Thoracic aorta (tissue), 1 donor: ENCODE data around the gene UNC119B.

DNA sequence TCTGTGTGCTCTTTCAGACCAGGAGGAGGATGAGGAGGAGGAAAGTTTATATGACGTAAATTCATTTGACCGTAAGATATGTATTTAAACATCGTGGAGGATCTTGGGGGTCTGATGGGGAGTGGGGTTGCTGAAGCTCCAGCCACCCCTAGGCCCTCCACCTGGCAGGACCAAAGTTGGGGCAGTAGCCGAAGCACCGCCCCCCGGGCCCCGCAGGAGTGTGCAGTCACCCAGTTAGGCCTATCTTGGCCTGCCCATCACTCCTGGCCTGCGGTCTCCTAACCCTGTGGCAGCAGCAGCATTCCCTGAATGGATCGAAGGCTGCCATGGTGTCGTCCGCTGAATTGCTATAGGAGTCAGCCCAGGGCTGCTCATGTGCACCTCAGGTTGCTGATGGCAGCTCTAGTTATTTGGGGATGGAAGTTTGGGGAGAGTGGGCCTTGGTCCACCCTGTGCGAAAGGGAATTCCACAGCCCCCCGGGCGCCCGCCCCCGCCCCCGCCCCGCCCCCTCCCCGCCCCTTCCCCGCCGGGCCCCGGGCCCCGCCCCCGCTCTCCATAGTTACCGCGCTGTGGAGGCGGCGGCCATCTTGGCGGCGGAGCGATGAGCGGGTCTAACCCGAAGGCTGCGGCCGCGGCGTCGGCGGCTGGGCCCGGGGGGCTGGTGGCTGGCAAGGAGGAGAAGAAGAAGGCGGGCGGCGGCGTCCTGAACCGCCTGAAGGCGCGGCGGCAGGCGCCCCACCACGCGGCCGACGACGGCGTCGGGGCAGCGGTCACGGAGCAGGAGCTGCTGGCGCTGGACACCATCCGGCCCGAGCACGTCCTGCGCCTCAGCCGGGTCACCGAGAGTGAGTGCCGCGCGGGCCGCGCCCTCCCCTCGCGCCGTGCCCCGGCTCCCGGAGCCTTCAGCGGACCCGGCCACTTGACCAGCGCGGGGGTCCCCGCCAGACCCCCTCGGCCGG lies at the start of gene UNC119B:
UNC119B (plus strand) TSS at position 586 of the 960 bp plus-strand sequence.
- RAMPAGE, long total RNA: no peak

DNA sequence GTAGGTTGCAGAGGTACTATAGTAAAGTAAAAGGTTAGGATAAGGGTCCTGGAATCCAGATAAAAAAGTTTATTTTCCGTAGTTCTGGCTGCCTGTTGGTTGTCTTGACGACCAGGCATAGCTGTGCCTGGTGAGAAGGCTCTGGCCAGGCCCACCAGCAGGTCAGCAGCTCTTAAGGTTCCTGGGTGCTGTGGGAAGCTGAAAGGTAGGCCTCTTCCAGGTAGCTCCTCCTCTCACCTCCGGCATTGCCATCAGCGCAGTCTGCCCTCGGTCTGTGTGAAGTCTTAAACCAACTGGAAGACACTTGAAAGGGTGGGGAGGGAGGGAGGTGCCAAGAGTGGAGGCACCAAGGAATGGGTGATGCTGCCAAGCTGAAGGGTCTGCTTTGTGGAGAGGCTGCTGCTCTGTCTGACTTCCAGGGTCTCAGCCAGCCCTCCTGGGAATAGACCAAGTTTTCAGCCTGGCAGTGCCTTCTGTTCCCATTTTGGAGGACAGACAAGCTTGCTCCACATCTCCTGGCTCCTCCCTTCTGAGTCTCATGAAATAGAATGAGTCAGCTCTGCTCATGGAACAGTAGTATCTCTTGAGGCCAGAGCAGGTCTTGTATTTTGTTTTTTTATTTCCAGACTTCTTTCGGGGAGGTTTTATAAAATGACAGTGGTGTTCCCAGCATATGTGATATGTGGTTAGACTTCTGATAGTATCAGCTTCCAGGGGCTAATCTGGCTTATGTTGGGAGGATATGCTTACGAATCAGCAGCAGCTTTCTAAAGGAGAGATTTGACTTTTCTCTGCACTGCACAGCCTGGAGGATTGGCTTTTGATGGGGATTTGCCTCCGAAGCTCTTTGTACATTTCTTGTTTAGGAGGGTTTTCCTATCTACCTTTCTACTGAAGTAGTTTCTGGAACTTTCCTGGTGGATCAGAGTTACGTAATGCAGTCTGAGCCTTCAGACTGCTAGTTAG lies 5.1 kb upstream of the ACADS start:
- RAMPAGE, long total RNA: no peak

GRCh38 chr12:120742092-120742464 lies 16.5 kb downstream of the ACADS start:
- RAMPAGE, long total RNA: no peak

GRCh38 chr12:120761218-120761998 lies 35.8 kb downstream of the ACADS start:
- RAMPAGE, long total RNA: no peak

- RAMPAGE, long total RNA: no peak
These were observed 45.1 kb downstream of the ACADS start for GRCh38 chr12:120770449-120771439.

DNA sequence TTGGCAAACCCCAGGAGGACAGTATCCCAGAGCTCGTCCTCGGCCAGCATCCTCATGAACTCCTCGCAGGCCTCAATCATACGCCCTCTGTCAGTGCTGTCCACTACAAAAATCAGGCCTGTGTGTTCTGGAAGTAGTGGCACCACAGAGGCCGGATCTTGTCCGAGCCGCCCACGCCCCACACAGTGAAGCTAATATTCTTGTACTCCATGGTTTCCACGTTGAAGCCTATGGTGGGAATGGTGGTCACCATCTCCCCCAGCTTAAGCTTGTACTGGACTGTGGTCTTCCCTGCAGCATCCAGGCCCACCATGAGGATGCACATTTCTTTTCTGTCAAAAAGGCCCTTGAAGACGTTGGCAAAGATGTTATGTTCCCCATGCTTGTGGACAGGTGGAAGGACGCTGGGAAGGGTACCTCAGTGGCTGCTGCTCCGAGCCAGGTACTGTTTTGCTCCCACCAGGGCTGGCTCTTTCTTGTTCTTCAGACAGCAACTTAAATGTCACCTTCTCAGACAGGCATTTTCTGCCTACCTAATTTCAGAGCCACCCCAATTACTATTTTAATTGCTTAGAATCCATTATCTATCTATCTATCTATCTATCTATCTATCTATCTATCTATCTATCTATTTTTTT lies 58.8 kb downstream of the SPPL3 start:
- RAMPAGE, long total RNA: no peak

GRCh38 chr12:120874965-120875518 lies 29.1 kb downstream of the SPPL3 start:
- RAMPAGE, long total RNA: no peak

DNA sequence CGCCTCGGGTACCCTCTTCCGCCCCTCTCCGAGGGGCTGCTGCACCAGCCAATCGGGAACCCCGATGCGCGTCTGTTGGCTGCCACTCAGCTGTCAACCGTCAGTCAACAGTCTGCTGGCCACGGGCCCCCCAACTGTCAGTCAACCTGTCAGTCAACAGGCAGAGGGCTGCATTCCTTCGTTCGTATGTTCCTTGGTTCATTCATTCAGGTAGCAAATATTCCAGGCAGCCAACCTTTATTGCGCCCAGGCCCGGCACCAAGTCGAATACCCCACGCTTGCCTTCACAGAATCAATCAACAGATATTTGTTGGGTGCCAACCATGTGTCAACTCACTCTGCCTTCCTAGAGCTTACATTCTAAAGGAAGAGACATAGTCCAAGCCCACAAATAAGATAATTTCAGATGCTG lies 411 bp upstream of the SPPL3 start:
- RAMPAGE, long total RNA: no peak

DNA sequence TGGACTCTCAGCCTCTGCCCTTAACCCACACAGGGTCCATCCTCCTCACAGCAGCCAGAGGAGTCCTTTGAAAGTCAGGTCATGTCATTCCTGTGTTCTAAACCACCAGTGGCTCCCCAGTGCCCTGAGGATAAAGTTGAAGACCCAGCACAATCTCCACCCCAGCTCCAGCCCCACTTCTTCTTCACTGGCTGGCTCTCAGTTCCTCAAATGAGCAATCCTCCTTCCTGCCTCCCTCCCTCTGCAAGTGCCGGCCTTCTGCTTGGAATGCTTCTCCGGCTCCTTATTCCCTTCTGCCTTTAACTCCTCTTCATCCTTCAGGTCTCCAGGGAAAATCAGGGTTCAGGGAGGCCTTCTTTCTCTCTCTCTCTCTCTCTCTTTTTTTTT lies 32.0 kb upstream of the SPPL3 start:
- RAMPAGE, long total RNA: no peak

DNA sequence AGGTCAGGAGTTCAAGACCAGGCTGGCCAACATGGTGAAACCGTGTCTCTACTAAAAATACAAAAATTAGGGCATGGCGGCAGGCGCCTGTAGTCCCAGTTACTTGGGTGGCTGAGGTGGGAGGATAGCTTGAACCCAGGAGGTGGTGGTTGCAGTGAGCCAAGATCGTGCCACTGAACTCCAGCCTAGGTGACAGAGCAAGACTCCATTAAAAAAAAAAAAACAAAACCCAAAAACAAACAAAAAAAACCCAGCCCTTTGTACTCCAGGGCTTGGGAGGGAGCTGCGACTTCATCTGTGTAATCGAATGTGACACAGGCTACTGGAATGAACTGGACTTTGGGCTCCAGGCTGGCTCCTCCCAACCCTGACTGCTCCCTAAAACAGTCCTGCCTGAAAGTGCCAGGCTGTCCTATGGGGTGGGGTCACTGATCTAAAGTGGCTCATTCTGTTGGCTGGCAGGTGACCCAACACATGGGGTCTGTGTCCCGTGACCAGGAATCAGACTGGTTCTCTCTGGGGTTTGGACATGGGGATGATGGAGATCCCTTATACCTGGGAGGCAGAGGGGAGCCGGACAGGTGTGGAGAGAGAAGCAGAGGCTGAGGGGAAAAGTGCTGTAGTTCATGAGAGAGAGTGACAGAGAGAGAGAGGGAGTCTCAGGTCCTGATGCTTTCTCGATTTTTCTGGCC lies 9.4 kb upstream of the C12orf43 start:
- RAMPAGE, long total RNA: no peak

- RAMPAGE, long total RNA: no peak
These were observed 5.7 kb downstream of the OASL start for GRCh38 chr12:121033362-121033773.

DNA sequence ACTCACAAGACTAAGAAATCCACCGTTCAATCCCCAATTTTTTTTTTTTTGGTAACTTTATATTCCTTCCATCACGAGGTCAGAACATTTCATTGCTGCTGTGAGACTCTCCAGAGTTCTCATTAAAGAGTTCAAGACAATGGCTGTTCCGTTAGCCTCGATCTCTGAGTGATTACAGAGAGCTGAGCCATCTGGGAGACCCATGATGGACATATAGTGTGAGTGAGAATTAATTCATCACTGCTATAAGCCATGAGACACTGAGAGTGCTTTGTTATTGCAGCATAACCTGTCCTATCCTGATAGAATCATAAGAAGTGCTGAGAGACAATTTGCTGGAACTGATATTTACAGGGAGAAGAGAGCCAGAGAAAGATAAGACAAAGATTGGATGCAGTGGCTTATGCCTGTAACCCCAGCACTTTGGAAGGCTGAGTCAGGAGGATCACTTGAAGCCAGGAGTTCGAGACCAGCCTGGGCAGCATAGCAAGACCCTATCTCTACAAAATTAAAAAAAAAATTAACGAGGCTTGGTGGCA lies 3.1 kb upstream of the P2RX7 start:
- RAMPAGE, long total RNA: no peak

DNA sequence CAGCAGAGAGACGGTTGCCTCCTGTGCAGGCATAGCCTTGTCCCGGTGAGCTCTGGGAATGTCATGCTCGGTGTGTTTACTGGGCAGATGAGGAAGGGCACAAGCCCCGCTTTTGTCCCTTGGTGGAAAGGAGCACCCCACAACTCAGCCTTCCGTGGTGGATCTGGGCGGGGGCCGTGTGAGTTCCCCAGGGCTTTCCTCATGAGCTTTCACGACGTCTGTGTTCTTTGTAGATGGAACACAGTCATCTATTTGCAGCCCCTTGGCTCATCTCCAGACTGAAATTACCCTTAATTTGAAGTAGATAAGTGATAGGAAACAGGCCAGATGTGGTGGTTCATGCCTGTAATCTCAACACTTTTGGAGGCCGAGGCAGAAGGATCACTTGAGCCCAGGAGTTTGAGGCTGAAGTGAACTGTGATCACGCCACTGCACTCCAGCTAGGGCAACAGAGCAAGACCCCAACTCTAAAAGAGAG lies 8.7 kb downstream of the P2RX4 start:
- RAMPAGE, long total RNA: no peak

- RAMPAGE, long total RNA: no peak
These were observed 17.0 kb downstream of the CAMKK2 start for GRCh38 chr12:121279349-121280104.

- RAMPAGE, long total RNA: no peak
These were observed 1.4 kb downstream of the CAMKK2 start for GRCh38 chr12:121295238-121295379.

DNA sequence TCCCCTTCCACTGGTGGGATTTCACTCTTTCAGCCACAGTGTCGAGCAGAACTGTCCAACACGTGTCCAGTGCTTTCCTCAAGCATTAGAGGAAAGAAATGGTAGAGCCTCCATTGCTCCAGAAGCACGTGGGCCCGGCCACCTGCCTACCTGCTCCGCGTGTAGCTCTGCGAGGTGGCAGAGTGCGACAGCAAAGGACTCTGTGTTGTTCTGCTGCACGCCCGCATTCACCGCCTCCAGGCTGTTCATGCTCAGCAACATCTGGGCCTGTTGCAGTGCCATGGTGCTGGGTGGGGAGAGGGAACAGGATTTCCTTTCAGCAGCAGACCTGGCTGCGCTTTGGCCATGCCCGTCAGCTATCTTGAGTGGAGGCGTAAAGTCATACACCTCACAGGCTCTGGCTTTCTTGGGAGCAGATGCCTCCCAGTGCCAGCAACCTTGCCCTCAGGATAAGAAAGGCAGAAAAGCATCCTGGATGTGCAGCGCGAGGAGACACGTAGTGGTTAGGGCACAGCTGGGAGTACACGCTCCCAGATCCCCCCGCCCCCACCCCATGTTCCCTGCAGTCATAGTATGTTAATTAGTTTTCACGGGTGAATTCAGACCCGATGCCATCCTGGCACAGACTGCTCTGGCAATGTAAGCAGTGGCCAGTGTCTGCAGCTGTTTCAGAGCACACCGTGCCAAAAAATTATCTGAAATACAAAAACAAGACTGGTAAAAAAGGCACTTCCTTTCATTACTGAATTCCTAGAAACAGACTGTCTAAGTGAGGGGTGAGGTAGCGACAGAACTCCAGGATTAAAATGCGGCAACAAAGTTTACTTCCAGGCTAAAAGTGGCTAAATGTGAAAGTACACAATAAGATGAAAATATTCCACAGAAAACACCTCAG lies 25.0 kb downstream of the ANAPC5 start:
- RAMPAGE, long total RNA: no peak

DNA sequence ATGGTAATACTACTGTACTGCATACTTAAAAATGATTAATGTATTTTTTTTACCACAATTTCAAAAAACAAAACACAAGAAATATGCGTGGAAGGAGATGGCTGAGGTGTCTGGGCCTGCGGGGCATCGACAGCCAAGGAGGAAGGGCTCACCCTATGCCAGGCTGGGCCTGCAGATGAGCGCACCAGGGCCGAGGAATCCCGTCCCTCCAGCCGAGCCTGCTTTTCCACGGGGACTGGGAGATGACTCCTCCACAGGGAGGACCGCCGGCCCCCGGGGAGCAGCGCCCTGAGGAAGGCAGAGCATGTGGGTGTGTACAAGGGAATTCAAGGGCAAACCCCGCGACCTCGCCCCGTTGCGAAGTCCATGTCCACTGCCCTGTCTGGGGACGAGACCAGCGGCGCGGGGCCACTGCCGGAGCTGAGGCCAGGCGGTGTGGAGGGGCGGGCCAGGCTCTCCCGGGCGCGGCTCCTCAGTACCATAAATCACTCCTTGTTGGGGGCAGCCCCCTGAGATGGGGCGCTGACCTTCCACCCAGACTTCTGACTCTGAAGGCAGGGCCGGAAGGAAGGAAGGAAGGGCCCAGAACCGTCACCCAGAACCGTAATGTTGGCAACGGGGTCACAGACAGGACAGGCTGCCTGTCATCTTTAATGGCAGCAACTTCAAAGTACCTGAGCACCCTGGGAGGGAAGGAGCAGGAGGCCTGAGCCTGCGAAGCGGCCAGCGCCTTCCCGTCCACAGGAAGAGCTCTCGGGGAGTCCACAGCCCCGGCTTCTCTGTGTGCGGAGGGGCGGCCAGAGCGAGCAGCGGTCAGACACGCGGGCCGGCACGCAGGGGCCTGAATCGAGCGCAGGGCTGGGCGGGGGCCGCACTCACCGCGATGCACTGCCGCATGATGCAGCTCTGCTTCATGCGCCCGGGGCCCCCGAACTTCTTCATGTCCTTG lies 52.6 kb downstream of the RNF34 start:
- RAMPAGE, long total RNA: no peak

DNA sequence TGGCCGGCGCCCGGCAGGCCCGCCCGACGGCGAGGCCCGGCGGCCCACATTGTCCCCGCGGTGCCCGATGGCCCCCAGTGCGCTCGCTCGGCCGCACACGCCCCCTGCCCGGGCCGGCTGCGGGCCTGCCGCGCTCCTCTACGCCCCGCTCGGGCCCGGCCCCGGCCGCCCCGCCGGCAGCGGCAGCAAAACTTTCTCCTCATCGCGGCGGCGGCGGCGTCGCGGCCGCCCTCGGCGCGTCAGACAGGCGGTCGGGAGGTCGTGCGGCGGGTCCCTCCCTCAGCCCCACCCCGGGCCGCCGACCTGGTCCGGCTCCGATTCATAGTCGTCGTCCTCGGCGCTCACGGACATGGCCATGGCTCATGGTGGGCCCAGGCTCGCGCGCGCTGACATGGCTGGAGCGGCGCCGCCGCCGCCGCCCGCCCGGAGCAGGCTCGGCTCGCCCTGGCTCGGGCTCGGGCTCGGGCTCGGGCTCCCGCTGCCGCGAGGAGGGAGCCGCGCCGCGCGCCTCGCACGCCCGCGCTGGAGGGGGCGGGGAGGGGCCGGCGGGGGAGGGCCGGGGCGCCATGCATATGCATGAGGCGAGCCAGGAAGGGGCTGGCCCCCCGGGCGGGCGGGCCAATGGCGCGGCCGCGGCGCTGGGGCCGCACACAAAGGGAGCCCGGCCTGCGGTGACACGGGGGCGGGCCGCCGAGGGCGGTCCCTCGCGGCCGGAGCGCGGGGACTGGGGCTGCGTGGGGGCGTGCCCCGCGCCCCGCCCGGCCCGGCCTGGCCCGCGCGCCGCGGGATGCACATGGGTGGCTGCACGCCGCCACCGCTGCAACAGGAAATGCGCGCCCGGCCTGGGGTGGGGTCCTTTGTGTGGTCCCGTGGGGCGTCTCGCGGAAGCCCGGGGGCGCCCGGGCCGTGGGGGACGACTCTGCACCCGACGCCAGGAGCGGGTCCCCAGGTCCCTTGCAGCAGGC lies 67.2 kb downstream of the RNF34 start:
- RAMPAGE, long total RNA: no peak

GRCh38 chr12:121516383-121516831 lies 64.4 kb downstream of the KDM2B start:
- RAMPAGE, long total RNA: no peak

GRCh38 chr12:121516832-121517102 lies 64.1 kb downstream of the KDM2B start:
- RAMPAGE, long total RNA: no peak